Epidermal melanocyte (primary cell): ENCODE data around the genes GNAI2, IFRD2, HYAL1 and RBM15B.

GRCh38 chr3:50089105-50090102, 685 bp downstream of the RBM5 start:
- RRBS = 1% methylated on average over 12 of the region's 54 CpGs

DNA sequence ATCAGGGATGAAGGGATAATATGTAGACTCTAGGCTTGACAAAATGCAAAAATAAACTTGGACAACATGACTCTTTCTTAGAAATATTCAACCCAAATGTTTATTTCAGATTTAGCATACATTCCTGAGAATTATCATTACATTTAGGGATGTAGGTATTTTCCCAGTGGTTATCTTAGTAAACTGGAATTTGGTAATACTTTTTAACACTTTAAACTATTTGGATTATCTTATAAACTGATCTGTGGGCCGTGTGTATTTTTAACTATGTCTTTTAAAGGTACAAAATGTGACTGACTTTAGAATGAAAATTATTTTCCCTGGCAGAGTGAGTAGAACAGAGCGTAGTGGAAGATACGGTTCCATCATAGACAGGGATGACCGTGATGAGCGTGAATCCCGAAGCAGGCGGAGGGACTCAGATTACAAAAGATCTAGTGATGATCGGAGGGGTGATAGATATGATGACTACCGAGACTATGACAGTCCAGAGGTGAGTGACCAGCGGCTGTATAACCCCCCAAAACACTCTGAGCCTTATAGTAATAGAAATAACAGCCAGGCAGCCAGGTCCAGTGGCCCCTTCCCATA, 3.1 kb downstream of the RBM5 start:
- RRBS = no CpG with 5 or more reads among the region's 10 CpGs

DNA sequence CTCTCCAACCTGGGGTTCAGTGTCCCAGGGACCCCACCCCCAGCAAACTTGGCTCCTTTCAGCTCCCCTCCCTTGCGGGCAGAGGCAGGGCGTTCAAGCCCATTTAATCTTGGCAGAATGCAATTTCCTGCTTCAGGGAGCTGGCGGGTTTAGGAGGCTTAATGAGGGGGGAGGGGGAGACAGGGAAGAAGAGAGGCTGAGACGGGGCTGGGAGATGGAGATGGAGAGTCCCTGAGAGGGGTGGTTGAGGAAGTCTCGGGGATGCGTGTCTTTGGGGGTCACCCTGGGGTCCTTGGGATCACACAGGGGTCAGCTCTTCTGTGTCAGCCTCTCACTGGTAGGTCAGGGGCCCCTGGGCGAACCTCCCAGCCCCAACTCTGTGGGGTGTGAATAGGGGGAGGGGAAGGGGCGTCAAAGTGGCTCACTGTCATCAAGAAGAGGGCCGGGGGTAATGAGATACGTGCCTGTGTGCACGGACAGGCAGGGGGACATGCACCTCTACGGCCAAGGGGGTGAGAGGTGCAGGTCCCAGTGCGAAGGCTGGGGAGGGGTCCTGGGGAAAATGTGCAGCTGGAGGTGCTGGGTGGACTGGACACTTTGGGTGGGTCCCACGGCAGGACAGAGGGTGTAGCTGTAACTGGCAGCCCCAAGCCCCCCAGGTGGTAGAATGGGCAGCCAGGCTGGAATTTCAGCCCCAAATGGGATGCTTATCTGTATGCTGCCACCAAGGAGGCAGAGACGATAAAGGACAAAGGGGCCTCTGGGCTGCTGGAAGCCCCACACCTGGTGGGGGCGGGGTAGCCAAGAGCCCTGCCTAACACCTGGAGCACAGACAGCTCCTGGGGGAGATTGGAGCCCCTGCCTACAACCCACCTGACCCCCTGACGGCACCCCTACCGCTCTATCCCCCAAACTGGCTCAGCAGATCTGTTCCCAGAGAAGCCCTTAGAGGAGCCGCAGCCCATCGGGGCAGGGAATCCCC, 16.2 kb upstream of the SEMA3F start:
- RRBS = no CpG with 5 or more reads among the region's 20 CpGs

- RRBS = no CpG with 5 or more reads among the region's 3 CpGs
Measured at GRCh38 chr3:50211195-50211546, 6.1 kb downstream of the SLC38A3 start.

GRCh38 chr3:50235488-50236731, at the start of gene GNAI2:
TSS of gene GNAI2 (plus strand) at chr3:50236204.
- RRBS = 6% methylated on average over 7 of the region's 89 CpGs

GRCh38 chr3:50252277-50252691, 16.3 kb downstream of the GNAI2 start:
- RRBS = no CpG with 5 or more reads among the region's 15 CpGs

- RRBS = no CpG with 5 or more reads among the region's 10 CpGs
Measured at GRCh38 chr3:50259422-50259715, 9.6 kb upstream of the SEMA3B start.

- RRBS = 3% methylated on average over 11 of the region's 65 CpGs
Measured at GRCh38 chr3:50292156-50292898, at the start of gene IFRD2. TSS of gene IFRD2 (minus strand) at chr3:50292429.

DNA sequence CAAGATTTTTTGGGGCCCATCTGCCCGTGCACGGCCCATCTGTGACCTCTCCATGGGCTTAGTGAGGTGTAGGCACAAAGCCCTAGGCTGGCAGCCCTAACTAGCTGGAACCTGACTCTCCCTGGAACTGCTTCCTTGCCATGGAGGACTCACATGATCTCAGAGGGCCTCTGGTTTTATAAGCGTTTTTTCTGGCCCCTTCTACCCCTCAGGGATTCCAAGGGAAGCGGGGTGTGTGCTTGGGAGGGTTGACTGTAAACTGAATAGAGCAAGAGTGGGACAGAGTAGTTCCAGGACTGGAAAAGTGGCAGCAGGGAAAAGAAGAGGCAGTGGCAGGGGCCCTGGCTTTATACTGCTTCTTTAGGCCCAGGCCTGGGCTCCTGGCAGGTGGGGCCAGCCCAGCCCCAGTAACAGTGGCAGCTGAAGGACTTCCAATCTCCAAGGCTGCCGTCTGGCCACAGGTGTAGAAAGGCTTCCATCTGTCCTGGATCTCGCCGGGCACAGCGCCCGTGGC, 727 bp upstream of the IFRD2 start:
- RRBS = no CpG with 5 or more reads among the region's 9 CpGs

DNA sequence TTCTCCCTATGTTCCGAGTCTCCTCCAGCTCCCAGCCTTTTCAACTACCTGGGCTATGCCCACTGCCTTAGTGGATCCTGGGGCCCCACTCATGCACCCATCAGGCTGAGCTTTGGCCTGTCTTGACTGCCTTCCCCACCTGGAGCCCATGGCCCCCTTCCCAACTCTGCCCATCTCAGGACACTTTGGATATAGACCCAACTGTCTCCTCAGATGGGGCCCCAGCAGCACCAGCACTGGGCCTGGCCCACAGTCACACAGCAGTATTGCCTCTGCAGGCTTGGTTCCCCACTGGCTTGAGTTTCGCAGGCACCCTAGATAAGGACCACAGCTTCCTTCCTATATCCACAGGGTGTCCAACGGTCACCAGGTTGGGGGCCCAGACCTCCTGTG, 1.0 kb downstream of the HYAL3 start:
- RRBS = no CpG with 5 or more reads among the region's 3 CpGs

DNA sequence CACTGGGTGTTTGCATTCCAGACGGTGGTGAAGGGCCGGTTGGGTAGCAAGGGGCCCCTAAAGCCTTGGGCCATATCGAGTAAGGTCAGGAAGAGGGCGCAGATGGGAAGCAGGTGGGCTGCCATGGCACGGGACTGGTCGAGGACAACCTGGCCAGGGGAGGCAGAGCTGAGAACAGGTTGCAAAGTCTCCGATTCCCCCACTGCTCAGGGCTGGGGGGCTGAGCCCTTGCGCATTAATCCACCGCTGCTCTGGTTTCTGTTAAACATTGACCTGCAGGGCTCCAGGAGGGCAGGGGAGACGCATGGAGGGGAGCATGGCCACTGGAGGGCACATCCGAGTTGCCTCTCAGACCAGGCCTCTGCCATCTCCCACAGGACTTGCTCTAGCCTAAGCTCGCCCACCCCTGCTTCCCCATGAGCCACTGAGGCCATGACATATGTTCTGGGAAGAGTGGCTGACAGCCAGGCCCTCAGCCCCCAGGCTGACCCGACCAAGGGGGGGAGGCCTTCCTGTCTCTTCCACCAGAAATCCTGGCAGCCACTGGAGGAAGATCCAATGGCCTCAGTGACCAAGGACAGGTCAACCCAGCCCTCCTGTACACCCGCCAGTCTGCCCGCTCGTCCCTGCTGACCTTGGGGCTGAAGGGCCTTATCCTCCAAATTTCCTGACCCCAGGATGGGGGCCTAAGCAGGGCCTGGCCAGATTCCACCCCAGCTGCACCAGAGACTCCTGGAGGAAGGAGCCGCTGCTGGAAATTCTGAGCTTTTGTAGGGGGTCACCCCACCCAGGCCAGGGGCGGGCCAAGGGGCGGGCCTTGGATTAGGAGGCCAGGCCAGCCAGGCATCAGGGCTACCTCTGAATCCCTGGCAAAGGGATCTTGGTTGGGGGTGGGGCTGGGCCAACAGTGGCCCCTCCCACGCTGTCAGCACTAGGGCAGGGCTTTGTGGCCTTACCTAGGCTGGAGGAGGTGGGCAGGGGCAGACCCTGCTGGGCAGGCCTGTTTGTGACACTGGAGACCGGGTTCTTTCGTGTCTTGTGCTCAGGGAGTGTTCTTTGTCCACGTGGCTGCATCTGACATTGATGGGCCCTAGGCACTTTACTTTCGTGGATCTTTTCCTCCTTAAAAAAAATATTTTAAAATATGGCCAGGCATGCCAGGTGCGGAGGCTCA, at the start of gene HYAL1:
Gene HYAL1, minus strand, starts transcription at position 743 of the 1,174 bp plus-strand sequence.
- RRBS = no CpG with 5 or more reads among the region's 25 CpGs

- RRBS = 33% methylated on average over 3 of the region's 8 CpGs
Measured at GRCh38 chr3:50350356-50350545, 324 bp downstream of the NPRL2 start.

DNA sequence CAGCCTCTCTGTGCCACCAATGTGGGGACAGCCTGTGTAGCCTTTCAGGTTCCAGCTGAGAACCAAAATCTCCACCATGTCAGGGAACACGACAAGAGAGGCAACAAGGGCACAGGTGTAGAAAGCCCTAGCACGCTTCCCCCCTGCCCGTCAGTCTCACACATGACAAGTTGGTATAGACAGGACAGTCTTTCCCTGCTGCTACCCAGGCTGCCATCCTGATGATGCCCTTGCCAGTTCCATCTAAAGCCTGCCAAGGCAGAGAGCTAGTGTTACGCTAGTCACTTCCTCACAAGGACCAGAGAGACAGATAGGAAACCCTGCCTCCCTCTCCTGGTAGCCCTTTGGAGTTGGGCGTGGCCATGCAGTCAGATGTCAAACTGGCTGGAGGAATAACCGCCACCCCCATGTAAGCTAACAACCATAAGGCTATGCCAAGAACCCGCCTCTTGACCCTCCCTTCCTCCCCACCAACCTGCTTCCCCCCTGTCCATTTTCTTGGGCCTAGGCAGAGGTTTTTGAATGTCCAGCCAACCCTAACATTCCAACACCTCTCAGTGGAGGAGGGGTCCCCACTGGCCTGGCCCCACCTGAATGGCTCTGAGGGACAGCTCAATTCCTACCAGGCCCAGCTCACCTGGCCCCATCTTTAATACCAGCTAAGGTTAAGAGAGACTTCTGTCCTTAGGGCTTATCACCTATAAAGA, 2.8 kb downstream of the TMEM115 start:
- RRBS = no CpG with 5 or more reads among the region's 7 CpGs

DNA sequence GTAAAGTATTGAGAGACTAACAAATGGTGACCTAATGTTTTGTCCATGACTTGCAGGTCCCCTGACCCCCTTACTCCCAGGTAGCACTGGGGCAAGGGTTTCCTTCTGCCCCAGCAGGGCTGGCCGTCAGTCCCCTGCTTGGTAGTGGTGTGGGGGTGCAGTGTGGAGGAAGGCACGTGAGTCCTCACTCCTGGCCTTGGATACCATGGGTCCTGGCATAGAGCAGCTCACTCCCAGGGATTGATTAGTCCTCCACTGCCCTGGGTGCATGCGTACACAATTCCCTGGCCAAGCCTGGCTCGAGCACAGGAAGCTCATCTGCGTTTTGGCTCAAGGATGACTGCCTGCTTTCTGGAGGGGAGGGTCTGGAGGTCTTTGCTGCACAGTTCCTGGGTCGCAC, 11.3 kb downstream of the HEMK1 start:
- RRBS = no CpG with 5 or more reads among the region's 6 CpGs

DNA sequence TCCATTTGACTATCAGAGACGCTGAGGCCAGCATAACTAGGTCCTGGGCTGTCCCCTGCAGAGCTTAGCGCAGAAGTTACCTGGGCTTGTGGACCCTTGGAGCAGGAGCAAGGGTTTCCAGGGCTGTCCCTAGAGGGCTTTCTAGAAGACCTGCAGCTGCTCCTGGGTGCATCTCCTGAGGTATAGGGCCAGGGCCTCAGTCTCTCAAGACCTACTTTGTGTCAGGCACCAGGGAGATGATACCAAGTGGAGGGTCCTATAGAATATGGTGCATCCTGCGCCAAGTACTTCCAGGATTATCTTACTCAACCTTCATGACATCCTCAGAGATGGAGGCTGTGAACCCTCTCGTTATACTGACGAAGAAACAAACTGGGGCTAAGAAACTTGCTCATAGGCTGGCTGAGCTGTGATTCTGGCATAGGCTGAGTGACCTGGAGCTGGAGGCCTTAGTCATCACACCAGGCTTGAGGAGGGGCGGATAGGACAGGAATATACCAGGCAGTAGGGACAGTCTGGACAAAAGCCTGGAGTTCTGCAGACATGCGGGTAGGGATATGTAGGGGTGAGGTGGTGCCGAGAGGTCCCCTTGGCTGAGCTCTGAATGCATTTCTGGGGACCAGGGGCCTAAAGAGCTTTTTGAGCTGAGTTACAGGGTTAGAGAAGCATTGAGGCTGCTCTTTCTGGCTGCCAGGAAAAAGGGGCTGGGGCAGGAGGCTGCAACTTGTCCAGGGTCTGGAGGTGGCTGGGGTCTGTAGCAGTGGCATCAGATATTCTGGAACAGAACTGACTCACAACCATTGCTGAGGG, 18.0 kb downstream of the HEMK1 start:
- RRBS = no CpG with 5 or more reads among the region's 8 CpGs

DNA sequence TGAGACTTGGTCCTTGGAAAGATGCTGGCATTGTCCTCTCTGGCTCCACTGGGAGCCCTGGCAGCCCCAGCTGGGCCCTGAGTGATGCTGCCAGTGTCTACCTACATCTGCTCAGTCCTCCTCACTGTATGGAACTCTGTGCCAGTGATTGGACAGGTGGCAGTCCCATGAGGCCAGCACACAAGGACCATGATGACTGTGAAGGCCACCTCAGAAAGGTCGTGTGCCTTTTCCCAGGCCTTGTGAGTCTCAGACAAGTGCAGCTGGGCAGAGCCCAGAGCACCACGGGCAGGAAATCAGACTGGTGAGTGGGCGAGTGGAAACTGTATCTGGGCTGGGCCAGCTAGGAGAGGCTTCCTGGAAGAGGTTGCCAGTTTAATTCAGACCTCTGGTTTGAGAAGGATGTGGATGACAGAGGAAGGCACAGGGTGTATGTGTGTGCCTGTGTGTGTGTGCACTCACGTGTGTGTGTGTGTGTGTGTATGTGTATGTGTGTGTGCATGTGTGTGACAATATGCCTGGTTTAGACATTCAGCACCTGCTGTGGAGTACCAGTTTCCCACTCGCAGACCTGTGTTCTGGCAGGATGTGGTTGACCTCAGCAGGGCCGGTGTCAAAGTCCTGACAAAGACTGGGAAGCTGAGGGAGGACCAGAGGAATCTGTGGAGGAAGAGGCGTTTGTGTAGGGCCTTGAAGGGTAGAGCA, 7.0 kb downstream of the MAPKAPK3 start:
- RRBS = no CpG with 5 or more reads among the region's 7 CpGs

- RRBS = 3% methylated on average over 9 of the region's 49 CpGs
Measured at GRCh38 chr3:51384454-51385187, 470 bp upstream of the MANF start.

DNA sequence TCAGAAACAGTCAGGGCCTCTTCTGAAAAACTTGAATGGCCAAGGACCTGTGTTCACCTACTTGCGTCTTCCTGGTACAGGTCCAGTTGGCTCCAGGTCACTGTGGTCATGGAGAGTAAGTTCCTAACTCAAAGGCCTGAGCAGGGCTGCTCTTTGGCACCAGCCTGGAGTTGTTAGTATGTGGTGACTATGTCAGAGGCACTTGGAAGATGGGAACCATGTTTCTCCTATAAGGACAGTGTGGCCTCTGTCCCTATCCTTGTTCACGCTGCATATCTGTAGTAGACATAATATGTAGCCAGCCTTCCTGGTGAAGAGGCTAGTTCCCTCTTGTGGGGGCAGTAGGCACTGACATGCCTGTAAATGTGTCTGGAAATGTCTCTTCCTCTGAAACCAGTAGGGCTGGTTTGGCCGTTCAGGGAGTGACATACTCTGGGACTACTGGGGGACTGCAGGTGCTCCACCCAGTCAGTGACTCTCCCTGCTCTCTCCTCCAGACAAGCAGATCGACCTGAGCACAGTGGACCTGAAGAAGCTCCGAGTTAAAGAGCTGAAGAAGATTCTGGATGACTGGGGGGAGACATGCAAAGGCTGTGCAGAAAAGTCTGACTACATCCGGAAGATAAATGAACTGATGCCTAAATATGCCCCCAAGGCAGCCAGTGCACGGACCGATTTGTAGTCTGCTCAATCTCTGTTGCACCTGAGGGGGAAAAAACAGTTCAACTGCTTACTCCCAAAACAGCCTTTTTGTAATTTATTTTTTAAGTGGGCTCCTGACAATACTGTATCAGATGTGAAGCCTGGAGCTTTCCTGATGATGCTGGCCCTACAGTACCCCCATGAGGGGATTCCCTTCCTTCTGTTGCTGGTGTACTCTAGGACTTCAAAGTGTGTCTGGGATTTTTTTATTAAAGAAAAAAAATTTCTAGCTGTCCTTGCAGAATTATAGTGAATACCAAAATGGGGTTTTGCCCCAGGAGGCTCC, 2.4 kb upstream of the RBM15B start:
- RRBS = no CpG with 5 or more reads among the region's 8 CpGs

- RRBS = 3% methylated on average over 15 of the region's 34 CpGs
Measured at GRCh38 chr3:51391222-51391422, at the start of gene RBM15B. TSS of gene RBM15B (plus strand) at chr3:51391285.

DNA sequence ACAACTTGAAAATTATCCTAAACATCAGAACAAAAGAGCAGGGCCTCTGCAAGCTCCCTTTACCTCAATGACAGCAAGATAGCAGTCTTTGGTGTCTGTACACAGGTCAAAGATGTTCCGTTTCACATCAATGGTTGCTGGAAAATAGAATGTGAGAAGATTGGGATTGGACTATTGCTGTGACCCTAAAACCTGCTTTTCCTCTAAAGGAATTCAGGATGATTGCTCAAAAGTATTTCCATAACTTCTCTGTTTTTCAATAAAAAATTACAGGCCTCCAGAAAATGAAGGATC, 21.8 kb downstream of the RBM15B start:
- RRBS = no CpG with 5 or more reads among the region's 1 CpG